Measurements from ENCODE around the gene HAUS3.

DNA sequence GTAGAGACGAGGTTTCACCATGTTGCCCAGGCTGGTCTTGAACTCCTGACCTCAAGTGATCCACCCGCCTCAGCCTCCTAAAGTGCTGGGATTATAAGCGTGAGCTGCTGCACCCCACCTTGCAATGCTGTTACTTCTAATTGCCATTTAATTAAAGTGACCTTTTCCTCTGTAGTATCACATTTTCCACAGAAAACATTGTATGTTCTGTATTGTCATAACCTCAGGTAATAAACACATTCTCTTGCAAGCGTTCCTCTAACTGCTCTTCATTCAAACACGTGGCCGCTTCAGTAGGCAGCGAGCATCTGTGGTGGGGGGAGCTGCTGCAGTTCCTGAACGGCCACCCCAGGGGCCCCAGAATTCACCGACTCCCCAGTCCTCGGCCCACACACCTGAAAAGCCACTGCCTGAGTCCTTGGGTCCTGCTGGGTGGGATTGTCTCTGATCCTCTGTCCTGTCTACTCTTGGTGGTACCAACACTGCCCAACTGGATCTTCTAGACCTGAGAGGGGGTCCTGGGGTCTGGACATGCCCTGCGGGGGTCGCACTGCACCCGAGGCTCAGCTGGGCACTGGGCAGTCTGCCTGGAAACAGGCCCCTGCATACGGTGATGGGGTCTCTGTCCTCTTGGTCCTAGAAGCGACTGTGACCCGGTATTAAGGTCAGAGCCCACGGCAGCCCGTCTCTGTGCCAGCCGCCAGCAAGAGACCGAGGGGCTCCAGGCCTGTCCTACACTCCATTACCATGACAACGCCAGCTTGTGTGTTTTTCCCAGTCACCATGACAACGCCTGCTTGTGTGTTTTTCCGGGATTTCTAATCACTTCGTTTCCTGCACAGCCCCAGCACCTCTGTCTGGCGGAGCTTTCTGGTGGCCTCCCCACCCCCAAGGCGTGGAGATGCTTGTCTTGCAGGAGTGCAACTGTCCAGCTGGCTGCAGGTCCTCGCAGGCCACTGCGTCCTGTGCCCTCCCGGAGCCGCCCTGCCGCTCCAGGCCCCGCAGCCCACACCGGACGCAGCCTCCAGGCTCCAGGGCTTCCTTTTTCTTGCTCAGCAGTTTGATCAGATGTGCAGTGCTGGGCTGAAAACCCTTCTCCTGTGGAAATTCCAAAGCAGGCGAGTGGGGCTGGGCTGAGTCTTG, 16.1 kb downstream of the CTBP1 start:
- PRO-cap, 2 experiments = no peak in any of the 2 experiments

- PRO-cap, 2 experiments = no peak in any of the 2 experiments
These were observed 11.3 kb downstream of the MAEA start for GRCh38 chr4:1300814-1301619.

GRCh38 chr4:1305131-1305922, 15.6 kb downstream of the MAEA start:
- PRO-cap, 2 experiments = peak in 1 of 2 experiments; most common plus-strand start chr4:1305579 (in 1); most common minus-strand start chr4:1305388 (in 1)

- PRO-cap, 2 experiments = no peak in any of the 2 experiments
These were observed 1.3 kb downstream of the UVSSA start for GRCh38 chr4:1348139-1348916.

- PRO-cap, 2 experiments = no peak in any of the 2 experiments
These were observed 105.6 kb downstream of the FAM53A start for GRCh38 chr4:1578614-1578843.

DNA sequence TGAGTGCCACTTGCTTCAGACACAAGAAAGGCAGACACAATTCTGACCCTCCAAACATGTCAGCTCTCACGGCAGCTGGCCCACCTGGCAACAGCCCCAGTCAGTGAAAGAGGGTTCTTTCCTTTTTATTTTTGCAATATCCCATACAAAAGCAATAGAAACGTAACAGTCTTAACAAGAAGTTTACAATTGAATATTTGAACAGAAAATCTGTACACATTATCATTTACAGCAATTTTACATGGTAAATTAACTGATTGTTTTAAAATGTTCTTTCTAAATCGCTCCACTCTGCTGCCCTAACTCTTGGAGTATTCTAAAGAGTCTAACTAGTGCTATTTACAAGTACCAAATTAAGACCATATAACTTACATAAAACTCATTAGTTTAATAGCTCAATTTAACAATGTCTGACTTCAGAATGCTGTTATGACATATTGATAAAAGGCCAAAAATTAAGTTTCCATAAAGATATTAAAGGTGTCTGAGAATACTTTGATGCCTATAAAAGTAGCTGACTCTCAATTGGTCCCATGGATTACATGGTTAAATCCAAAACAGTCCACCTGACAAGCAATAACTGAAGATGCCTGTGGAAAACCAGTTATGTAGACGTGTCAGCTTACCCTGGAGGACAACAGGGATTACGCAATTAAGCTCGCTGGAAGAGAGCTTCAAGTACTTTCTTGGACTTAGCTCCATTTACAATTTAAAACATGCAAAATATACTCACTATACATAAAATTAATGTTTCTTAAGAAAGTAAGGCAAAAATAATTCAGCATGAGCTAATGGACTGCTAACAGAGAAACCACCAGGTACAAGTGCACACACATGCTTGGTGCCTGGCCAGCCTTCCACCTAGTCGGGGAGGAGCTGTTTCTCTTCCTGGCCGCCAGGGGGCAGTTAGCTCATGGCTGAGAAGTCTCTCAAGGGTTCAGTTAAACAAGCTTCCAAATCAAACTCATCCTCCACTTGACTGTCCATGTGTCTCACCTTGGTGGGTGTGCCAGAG, 8.9 kb upstream of the FAM53A start:
- PRO-cap, 2 experiments = no peak in any of the 2 experiments

GRCh38 chr4:1717954-1719232, 2.7 kb downstream of the TMEM129 start:
- PRO-cap, 2 experiments = no peak in any of the 2 experiments

- PRO-cap, 2 experiments = no peak in any of the 2 experiments
These were observed 24.5 kb upstream of the FGFR3 start for GRCh38 chr4:1768479-1769165.

DNA sequence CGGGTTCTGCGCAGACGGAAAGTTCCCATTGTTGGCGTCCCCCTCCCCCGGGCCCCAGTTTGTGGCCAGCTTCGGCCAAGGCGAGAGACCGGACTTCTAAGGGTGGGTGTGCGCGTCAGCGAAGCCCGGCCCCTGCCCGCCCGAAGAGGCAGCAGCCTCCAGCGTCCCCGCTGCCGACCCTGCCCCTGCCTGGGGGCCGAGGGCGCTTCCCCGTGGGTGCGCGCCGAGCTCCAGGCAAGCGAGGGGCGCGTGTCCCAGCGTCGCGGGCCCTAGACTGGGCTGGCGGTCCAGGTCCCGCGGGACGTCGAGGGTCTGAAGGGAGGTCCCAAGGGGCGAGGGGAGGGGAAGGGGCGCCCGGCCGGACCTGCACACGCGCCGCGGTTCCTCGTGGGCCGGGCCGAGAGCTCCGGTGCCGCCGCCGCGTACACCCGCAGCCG, 1.3 kb downstream of the FGFR3 start:
- PRO-cap, 2 experiments = no peak in any of the 2 experiments

- PRO-cap, 2 experiments = no peak in any of the 2 experiments
These were observed 29.8 kb downstream of the FGFR3 start for GRCh38 chr4:1822869-1823240.

GRCh38 chr4:1826653-1827331, 29.2 kb downstream of the LETM1 start:
- PRO-cap, 2 experiments = no peak in any of the 2 experiments

DNA sequence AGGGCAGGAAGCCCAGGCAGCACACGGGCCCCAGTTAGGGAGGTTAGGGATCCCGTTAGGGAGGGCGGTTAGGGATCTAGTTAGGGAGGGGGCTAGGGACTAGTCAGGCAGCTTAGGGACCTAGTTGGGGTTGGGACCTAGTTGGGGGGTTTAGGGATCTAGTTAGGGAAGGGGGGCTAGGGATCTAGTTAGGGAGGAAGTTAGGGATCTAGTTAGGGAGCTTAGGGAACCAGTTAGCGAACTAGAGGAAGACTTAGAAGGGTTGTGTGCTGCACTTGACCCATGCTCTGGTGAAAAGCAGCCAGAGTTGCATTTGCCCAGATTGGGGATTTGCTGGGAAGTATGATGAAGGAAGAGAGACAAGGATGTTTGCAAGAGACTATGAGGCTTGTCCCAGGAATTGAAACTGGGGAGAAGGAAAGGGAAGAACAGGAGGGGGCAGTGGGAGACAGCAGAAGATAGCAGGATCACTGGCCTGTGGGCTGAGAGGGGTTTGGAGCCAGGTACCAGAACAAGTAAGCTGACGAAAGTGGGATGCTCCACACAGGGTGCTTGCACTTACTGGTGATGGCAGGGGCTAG, 3.3 kb upstream of the LETM1 start:
- PRO-cap, 2 experiments = no peak in any of the 2 experiments

GRCh38 chr4:1870366-1870674, 873 bp upstream of the NSD2 start:
- PRO-cap, 2 experiments = peak in 2 of 2 experiments; most common plus-strand start chr4:1870551 (in 1); most common minus-strand start chr4:1870401 (in 1)

DNA sequence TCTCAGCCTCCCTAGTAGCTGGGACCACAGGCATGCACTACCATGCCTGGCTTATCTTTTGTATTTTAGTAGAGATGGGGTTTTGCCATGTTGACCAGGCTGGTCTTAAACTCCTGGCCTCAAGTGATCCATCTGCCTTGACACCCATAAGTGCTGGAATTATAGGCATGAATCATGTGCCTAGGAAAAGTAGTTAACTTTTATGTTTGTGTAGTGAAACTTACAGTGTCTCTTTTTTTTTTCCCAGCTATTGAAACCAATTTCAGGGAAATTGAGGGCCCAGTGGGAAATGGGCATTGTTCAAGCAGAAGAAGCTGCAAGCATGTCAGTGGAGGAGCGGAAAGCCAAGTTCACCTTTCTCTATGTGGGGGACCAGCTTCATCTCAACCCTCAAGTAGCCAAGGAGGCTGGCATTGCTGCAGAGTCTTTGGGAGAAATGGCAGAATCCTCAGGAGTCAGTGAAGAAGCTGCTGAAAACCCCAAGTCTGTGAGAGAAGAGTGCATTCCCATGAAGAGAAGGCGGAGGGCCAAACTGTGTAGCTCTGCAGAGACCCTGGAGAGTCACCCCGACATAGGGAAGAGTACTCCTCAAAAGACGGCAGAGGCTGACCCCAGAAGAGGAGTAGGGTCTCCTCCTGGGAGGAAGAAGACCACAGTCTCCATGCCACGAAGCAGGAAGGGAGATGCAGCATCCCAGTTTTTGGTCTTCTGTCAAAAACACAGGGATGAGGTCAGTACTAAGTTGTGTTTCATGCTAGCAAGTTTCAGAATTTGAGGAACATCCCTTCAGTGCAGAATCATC, 46.9 kb downstream of the NSD2 start:
- PRO-cap, 2 experiments = no peak in any of the 2 experiments

- PRO-cap, 2 experiments = no peak in any of the 2 experiments
These were observed 49.4 kb downstream of the NELFA start for GRCh38 chr4:1959432-1959740.

GRCh38 chr4:1980335-1981132, 28.2 kb downstream of the NELFA start:
- PRO-cap, 2 experiments = no peak in any of the 2 experiments

- PRO-cap, 2 experiments = no peak in any of the 2 experiments
These were observed 707 bp upstream of the C4orf48 start for GRCh38 chr4:2040967-2041608.

DNA sequence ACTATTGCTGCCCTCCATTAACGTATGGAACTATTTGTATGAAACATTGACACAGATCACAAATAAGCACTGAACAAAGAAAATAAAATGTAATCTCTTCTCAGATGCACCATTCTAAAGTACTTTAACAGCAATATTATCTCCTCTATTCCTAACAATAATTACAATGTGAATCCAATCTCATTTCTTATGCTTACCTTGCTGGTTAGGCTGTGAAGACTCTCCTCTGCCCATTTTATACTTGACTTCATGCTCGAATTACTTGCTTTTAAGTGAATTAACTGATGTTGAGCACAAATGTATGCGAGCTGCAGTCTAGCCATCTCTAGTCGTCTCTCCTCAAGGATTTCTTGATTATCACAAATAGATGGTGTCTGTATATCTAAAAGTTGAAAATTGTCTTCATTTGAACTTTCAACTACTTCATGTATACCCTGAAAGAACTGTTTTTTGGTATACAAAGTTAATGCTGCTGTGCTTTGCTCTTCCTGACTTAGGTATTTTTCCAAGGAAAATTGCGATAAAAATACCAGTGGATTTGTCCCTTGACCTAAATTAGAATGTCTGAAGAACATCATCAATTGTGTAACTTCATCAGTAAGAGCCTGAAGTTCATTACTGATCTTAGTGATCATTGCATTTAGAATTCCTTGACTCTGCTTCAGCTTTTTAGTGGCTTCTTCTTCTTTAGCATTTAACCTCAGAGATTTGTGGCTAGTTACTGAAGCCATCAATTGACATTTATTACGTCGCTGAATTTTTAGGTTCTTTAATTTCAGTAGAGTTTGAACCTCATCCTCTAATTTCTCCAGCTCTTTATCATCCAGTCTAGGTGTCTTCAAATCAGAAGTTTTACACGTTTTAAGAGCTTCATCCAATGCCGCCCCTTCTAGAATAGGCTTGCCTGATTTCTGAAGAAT, 1.8 kb downstream of the HAUS3 start:
- PRO-cap, 2 experiments = no peak in any of the 2 experiments

DNA sequence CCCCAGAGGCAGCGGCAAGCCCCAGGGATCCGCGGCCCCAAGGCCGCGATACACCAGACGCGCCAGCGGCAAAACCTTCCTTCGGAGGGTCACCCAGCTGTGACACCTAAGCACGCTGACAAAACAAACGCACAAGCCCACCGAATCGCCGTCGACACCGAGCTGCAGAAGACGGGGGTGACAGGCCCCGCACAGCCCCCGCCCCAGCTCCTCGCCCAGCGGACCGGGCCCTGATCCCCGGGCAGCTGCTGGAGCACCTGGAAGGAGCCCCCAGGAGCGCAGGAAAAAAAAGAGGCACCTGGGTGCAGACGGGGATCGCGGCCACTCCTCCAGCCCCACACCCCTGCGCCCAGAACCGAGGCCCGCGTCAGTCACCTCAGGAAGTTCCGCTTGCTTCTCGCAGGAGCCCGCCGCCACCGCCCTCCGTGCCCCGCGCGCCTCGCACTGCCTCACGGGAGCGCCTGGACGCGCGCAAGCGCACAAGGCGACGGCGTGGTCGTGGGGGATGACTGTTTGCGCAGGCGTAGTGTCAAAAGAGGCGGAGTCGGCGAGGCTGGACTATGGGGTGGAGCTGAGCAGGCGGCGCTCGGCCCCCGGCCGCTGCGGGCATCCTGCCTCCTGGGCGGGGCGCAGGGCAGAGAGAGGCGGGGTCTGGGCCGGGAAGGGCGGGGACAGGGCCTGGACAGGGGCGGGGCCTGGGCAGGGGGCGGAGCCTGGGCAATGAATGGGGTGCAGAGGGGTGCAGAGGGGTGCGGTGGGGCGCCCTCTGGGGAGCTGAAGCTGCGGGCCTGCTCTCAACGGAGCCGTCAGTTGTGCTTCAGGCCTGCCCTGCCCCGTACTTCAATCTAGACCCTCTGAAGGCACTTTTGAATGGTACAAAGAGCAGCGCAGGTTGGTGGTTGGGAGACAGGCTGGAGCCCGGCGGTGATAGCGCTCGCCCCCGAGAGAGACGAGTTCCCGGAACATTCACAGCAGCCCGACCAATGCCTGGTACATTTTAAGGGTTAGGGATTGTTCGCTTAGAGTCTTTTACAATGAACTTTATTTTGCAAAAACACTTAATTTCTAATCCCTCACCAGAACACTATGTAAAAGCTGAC, at the start of gene HAUS3:
HAUS3 (minus strand) TSS at position 446 of the 1,100 bp plus-strand sequence.
- PRO-cap, 2 experiments = peak in 2 of 2 experiments; most common minus-strand start position 378 of the sequence (in 1)

- PRO-cap, 2 experiments = no peak in any of the 2 experiments
These were observed 9.1 kb upstream of the HAUS3 start for GRCh38 chr4:2250861-2251503.

Measured in Colon Carcinoma Metastatic in the Brain (tissue), 2 donors.